ENCODE data around the gene PHF10.

DNA sequence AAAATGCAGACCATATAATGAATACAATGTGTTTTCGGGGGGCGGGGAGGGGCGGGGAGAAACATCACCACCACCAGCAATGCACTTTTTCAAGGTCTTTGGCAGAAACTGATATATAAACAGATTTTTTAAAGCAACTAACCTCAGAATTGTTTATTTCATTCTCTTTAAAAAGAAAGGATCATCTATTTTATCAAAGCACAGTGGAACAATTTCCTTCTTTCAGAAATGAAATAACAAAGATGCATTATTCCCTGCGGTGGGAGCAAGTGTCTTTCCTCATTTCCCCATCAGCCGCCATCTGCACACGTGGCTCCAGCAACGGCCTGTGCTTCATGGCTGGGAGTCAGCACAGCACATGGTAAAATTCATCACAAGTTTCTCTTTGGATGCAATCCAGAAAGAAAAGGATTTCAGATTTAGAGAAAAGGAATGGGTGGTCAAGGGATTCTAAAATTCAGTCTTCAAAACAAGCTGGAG is 107.8 kb downstream of the THBS2 start:
- PRO-cap = no peak
- RAMPAGE, long total RNA, 2 experiments = no peak in any of the 2 experiments

DNA sequence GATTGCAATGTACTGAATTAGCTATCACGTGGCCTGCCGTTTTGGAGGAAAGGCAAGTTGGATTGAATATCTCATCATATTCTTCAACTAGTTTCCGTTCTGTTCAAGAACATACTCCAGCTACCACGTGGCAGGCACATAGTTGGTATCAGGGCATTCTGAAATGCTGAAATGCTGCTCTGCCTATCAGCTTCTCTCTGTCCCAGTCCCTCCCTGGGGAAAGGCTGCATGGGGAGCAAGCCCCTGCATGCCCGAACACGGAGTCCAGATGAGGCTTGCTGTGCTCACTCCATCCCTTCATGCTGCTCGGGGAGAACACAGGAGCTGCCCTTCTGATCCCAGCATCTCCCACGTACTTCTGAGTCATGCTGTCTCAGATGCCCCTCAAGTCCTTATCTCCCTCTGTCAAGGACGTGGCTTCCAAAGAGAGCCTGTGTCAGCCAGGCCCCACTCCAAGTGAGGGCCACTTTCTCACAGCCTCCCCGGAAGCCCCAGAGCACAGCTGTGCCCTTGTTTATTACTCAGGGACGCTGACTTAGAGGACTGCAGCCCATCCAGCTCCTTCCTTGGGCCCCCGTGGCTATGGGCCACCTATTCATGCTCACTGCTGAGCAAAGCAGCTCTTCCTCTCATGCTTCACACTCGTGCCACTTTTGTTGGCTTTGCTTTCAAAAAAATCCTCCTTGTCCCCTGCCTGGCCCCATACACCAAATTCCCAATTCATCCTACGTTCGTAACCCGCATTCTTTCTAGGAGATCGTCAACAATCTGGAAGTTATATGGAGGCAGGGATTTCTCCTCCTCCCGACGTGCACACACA is 29.3 kb downstream of the THBS2 start:
- PRO-cap = no peak
- RAMPAGE, long total RNA, 2 experiments = no peak in any of the 2 experiments

DNA sequence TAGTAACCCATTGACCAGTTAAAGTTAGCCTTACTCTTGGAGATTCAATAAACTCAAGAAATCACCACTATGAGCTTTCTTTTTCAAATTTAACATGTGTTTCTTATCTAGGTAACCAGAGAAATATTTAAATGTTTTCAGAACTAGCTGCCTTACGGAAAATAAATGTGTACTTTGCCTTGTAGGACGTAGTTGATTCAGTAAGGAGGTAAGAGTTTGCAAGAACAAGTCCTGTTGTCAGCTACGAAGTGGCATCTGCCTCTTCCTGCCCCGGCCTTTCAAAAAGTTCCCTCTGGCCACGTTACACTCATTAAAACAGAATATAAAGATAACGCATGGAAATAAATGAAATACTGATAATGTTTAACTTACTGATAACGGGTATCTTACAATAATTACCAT is 85.9 kb upstream of the THBS2 start:
- PRO-cap = no peak
- RAMPAGE, long total RNA, 2 experiments = no peak in any of the 2 experiments

DNA sequence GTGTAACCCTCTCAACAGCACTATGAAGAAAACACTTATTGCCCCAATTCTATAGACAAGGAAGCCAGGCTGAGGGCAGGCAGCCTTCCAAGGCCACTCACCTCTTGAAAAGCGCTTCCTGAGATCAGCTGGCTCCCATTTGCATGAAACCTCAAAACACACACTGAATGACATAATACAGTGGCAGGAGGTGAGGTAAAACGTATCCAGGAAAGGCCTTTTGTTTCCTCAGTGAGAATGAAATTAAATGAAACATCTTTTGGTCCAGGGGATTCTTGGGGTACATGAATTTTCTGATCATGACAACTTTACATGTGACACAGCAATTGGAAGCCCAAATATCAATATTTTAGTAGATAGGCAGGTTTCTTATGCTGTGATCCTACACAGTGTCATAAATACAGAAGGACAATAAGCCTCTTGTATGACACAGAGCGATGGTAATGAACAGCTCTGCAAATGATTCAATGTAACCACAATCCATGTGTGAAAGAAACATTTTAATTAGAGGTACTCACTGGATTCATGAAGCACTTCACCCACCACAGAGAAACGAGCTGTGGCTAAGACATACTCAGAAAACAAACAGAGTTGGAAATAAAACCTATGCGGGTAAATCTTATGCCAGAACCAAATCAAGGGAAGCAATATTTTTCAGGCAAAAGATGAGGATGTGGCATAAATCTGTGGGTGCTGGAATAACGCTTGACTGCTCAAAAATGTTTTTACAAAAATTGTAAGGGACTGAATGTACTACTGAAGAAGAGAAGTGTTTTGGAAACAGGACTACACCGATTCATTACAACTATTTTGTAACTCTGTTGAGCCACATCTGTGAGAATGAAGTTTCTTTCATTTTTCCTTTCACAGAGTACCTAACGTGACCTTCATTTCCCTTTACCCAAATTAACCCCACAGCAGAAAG is 112.2 kb downstream of the WDR27 start:
- PRO-cap = no peak
- RAMPAGE, long total RNA, 2 experiments = no peak in any of the 2 experiments

DNA sequence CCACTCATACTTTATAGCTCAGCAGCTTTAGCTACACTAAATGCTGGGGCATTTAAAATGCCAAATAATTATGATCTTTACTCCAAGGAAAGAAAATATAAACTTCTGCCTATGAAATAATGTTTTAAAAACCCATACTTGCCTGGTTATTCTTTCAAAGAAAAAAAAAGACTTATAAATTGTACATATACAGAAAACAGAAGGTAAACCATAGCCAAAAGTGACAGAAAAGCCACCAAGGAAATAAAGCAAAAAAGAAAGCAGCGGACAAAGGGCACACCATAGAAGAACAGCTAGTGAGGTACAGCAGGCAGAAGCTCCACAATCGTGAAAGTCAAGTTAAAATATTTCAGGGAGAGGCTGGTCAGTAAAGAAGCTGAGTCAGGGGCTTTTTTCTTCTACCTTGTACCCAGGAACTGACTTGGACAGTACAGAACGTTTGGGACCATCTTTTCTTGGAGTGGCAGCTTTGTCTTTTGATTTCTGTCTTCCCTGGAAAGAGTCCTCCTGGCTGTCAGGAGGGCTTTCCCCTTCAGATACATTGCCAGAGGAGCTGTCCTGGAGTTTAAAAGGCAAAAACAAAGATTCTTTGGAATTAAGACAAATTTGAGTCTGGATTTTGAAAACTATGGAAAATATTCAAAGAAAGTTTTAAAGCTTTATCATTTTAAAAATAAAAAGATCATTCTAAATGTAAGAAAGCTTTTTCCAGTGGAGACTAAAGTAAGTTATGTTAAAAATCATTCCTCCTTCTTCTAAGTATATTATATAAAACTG is 8.1 kb downstream of the C6orf120 start:
- PRO-cap = no peak
- RAMPAGE, long total RNA, 2 experiments = no peak in any of the 2 experiments

DNA sequence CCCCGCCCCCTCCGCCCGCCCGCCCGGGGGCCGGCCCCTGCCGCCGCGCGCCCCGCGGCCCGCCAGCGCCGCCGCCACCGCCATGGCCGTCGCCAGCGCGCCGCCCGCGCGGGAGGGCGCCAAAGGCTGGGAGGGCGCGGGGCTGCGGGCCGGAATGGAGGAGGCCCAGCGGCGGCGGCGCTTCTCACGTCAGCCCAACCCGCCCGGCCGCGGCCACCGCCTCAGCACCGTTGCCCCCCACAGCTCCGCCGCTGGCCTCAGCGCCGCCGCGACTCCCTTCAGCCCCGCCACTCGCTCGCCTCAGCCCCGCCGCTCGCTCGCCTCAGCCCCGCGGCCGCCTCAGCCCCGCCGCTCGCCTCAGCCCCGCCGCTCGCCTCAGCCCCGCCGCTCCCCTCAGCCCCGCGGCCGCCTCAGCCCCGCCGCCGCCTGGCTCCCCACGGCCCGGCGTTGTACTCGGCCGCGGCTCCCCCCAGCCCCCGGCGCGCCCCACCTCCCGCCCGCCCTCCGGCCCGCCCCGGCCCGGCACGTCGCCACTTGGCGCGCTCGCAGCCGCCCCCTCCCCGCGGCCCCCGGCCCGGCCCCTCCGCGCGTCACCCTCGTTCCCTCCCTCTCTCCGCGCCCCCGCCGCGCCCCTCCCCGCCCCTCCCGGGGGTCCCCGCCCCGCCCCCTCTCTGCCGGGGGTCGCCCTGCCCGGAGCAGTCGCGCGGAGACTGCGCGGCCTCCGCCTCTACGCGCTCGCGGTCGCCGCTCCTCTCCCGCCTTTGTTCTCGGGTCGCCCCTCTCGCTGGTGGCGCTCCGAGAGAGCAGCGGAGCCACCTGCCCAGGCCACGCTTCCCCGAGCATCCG is at the start of gene PHF10:
PHF10 (minus strand) TSS at position 455 of the 846 bp plus-strand sequence.
- PRO-cap = bidirectional peak, plus-strand start at position 65 of the sequence, minus-strand start outside the sequence; bidirectional peak, plus-strand start at position 764 of the sequence, minus-strand start at position 451 of the sequence
- RAMPAGE, long total RNA, 2 experiments = start-site peak on the plus strand in 1 of 2 experiments, centred at position 719 of the sequence, 19 reads per replicate

DNA sequence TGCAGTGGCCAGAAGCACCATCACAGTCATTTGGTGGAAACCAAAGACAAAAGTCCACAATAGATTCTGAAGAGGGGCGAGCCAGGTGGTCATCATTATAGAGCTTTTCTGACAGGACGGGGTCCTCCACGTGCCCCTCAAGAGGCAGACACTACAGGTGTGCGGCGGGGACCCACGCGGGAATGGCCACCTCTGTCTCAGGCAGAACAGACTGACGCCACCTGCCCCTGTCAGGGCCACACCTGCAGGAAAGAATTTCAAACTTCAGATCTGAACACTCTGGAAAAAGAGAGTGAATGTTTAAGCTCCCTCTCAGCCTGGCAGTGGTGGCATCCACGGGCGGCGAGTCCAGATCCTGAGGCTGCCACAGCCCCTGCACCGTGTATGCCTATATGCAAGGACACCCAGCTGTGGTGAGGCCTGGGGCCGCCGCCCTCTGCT is 234.7 kb downstream of the ERMARD start:
- PRO-cap = no peak
- RAMPAGE, long total RNA, 2 experiments = no peak in any of the 2 experiments

- PRO-cap = no peak
- RAMPAGE, long total RNA, 2 experiments = no peak in any of the 2 experiments
Measured at GRCh38 chr6:170011063-170011872, 259.8 kb downstream of the ERMARD start.

- PRO-cap = no peak
- RAMPAGE, long total RNA, 2 experiments = no peak in any of the 2 experiments
Measured at GRCh38 chr6:170023607-170024159, 267.2 kb downstream of the DLL1 start.

- PRO-cap = no peak
- RAMPAGE, long total RNA, 2 experiments = no peak in any of the 2 experiments
Measured at GRCh38 chr6:170087886-170088322, 203.0 kb downstream of the DLL1 start.

GRCh38 chr6:170175953-170176643 is 114.8 kb downstream of the DLL1 start:
- PRO-cap = no peak
- RAMPAGE, long total RNA, 2 experiments = no peak in any of the 2 experiments

- PRO-cap = no peak
- RAMPAGE, long total RNA, 2 experiments = no peak in any of the 2 experiments
Measured at GRCh38 chr6:170235022-170235531, 55.8 kb downstream of the DLL1 start.

DNA sequence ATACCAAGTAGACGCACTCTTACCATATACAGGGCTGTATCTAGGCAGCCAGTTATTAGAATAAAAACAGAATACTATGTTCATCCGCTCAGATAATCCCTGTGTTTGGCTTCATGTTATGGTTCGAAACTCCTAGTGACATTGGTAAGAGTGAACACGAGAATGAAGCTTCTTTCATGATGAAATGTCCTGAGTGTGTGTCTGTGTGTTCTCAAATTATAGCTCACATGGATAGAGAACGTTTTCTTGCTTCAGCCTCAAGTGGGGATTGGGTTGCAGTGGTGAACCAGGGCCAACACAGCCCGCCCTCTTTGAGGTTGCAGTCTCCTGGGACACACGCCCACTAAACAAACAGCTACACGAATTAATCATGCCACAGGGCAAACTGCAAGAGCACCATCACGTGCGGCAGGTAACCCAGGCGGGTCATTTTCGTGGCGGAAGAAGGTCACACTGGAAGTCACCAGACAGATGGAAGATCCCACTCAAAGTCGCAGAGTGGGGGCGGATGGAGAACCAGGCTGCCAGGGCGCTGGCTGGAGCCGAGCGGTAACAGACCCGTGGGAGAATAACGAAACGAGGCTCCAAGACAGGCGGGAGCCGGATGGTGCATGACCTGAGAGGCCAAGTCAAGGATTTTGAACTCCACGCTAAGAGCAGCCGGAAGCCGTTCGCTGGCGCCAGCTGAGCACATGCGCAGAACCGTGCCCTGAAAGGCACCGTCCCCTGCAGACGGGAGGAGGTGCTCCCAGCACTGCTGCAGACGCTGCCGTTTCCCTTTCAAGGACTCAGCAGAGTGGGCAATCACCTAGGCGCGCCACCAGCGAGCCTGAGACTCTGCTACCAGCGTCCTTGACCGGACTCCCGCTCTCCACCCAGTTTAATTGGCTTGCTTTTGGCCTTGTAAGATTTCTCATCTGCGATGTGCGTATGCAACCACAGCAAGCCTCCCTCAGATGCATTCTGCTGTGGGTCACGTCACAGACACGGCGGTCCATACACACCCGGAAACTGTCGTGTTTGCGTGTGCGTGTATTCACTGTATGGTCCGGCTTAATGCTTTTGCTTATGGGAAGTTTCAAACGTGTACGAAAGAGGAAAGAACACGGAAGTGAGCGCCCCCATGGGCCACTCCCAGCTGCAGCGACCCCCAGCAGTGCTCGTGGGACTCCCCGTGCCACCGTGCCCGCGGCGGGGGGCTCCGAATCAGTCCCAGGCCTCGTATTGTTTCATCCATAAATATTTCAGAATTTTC is 10.7 kb downstream of the DLL1 start:
- PRO-cap = no peak
- RAMPAGE, long total RNA, 2 experiments = no peak in any of the 2 experiments

GRCh38 chr6:170291332-170292517 is 847 bp upstream of the DLL1 start:
- PRO-cap = bidirectional peak, plus-strand start at chr6:170291621, minus-strand start at chr6:170291471; bidirectional peak, plus-strand start at chr6:170292075, minus-strand start at chr6:170291986
- RAMPAGE, long total RNA, 2 experiments = no peak in any of the 2 experiments

DNA sequence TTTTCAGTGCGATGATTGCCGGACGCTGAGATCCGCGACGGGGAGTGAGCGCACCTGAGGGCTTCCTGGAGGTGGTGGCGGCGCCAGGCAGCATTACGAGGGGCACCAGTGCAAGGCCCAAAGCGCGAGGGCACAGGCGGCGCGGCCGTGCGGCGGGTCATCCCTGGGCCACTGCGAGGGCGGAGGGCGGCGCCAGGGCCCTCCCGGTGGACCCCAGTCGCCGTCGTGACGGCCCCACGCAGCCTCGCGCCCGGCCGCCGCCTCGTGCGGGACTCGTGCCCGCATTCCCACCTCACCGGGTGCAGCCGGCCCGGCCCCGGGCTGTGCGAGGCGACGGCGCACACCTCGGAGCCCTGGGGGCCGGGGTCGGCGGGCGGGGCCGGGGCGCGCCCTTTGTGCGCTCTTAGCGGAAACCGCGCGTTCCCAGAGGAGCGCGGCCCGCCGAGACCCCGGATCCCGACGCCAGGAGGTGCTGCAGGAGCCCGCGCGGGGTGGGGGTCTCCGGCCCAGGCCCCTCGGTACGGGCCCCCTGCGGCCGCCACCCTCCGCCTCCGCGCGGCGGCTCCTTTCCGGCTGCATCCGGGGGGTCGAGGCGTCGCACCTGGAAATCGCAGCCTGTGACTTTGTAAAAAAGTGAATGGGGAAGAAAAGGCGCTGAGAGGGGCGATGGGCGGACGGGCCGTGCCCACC is 5.5 kb upstream of the DLL1 start:
- PRO-cap = no peak
- RAMPAGE, long total RNA, 2 experiments = no peak in any of the 2 experiments

DNA sequence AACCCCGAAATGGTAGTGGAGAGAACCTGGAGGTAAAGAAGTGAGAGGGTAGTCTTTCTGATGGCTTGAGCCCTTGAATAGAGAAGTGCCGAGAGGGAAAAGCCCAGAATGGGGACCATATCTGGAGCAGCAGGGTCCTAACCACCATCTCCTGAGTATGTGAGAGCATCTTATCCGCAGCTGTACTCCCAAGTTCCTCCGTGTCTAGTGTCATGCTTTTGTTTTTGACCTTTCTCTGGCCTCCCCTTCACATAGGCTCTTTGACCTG is 1.2 kb downstream of the FAM120B start:
- PRO-cap = no peak
- RAMPAGE, long total RNA, 2 experiments = no peak in any of the 2 experiments

GRCh38 chr6:170377081-170377434 is 70.5 kb downstream of the FAM120B start:
- PRO-cap = no peak
- RAMPAGE, long total RNA, 2 experiments = no peak in any of the 2 experiments

GRCh38 chr6:170578474-170579670 is 5.6 kb downstream of the PDCD2 start:
- PRO-cap = no peak
- RAMPAGE, long total RNA, 2 experiments = no peak in any of the 2 experiments